Colon Carcinoma Metastatic in the Brain (tissue), 2 donors: ENCODE results near the gene COPS4.

GRCh38 chr4:81469704-81470219 is 1.9 kb downstream of the RASGEF1B start:
- PRO-cap, 2 experiments = no peak in any of the 2 experiments

DNA sequence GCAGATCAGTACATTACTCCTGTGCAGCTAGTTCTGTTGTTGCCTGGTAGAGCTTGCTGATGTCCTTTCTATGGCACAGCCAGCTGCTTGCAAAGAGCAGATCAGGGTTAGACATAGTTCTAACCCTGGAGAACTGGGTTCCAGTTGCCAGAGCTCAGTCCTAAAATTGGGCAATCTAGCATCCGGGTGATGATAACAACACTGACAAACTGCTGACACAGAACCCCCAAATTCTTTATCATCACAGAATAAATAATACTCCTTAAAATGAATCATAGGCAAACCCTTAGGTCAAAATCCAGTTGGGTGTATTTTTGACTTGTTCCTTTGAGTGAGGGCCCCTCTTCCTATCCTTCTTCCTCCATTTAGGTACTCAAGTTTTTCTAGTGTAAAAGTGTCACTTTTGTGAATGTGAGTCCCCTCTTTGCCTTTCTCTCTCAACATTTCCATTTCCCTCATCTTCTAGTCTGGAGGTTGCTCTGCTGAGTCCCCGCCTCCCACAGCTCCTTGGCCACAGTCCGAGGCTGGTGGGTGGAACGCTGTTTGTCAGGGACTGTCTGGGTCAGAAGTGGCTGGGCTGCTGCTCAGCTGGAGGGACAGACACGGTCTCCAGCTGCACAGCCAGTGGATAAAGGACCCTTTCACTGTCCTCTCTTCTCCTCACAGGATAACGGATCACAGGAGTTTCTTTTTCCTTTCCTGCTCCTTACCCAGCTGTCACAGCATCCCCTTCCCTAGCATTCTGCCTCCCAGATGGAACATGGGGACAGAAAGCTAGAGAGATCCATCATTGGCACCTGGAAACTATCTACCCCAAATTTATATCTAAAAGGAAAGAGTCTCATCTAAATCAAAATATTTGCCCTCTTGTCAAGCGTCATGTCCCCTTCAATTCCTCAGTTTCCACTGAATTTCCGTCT is 93.7 kb upstream of the RASGEF1B start:
- PRO-cap, 2 experiments = no peak in any of the 2 experiments

GRCh38 chr4:82028823-82029158 is 345.0 kb downstream of the HNRNPD start:
- PRO-cap, 2 experiments = no peak in any of the 2 experiments

DNA sequence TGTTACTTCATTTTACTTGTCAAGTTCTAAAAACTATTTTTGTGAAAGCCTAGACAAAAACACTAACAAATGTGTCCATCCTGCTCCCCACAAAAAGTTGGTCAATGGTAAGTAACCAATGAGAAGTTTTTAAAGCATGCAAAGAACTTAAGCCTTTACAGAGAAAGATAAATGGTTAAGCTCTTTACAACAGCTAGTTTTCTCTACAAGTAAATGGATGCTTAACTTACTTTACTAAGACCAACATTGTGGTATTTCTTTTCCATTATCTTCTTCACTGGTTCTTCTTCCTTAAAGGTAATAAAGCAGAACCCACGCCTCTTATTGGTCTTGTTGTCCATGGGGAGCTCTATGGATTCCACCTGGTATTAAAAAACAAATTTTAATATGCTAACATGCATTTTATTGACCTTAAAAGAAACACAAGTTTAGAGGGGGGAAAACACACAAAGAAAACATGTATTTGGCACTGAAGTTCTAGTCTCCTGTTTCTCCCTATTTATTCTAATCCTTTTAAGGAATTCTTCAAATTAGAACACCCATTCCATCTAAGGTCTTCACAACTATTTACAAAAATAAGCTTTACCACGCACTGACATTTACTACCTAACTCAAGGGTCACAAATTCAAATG is 16.6 kb downstream of the HNRNPD start:
- PRO-cap, 2 experiments = no peak in any of the 2 experiments

GRCh38 chr4:82402489-82402830 is 27.8 kb downstream of the HNRNPDL start:
- PRO-cap, 2 experiments = no peak in any of the 2 experiments

- PRO-cap, 2 experiments = no peak in any of the 2 experiments
These were observed 14.2 kb downstream of the HNRNPDL start for GRCh38 chr4:82415937-82416511.

GRCh38 chr4:82427071-82427837 is 3.0 kb downstream of the HNRNPDL start:
- PRO-cap, 2 experiments = no peak in any of the 2 experiments

DNA sequence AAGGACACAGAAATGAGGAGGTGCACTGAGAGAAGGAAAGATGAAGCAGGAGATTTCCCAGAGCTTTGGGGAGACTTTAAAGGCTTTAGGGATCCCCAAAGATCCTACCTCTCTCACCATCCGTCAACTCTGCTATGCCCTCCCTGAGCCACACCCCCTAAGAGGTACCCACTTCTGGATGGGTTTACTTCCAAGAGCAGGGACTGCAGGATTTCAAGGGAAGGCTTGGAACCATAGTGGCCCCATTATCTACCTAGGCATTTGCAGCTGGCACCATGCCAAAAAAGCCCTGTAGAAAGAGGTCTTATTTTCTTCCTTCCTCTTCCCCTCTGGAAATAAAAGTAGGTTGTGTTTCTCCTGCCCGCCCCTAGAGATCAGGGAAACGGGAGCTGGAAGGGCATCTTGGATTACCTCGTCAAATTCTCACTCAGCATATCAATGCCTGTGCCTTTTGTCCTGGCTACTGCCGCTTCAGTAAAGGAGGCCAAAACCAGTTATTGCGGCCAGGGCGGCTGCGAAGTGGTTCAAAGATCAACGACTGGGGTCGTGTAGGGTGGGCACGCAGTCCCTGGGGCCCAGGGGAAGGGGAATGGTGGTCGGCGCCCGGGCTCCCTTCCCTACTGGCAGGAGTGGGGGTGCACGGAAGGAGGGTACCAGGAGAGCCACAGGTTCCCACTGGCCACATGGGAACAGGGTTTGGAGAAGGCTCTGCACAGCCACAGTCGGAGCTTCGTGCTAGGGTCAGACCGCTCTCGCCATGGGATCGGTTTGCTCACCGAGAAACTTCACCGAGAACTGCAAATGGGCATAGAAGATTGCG is 1.5 kb downstream of the SCD5 start:
- PRO-cap, 2 experiments = no peak in any of the 2 experiments

- PRO-cap, 2 experiments = no peak in any of the 2 experiments
These were observed 30.6 kb downstream of the SEC31A start for GRCh38 chr4:82860302-82860767.

- PRO-cap, 2 experiments = no peak in any of the 2 experiments
These were observed 805 bp upstream of the THAP9 start for GRCh38 chr4:82899838-82900021.

GRCh38 chr4:82900022-82900332 is 558 bp upstream of the THAP9 start:
- PRO-cap, 2 experiments = peak in 1 of 2 experiments; most common plus-strand start chr4:82900166 (in 1); most common minus-strand start chr4:82900143 (in 1)

GRCh38 chr4:83011832-83012593 is 1.4 kb upstream of the LIN54 start:
- PRO-cap, 2 experiments = no peak in any of the 2 experiments

DNA sequence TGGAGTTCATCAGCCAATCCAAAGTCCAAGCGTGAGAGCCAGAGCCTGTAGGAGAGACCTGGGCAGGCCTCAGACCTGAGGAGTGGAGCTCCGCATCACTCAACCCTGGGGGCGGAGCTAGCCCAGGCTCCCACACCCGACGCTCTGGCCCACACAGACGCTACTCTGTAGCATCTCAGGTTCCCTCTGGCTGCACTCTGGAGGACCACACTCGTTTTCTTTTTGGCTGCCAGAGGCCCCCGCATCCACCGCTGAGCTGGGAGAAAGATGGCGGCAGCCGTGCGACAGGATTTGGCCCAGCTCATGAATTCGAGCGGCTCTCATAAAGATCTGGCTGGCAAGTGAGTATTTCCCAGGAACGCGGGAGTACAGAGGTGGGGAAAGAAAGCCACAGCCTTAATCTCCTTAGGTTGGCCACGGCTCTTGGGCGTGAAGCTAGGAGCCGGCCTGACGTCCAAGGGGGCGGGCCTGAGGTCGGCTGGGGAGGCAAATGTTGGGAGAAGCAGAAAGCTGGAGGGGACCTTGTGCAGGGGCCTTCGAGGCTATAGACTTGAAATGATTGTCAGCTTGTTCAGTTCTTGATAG is at the start of gene COPS4:
COPS4 (plus strand) TSS at position 226 of the 585 bp plus-strand sequence.
- PRO-cap, 2 experiments = peak in 2 of 2 experiments; most common plus-strand start position 214 of the sequence (in 1); most common minus-strand start position 26 of the sequence (in 1)

DNA sequence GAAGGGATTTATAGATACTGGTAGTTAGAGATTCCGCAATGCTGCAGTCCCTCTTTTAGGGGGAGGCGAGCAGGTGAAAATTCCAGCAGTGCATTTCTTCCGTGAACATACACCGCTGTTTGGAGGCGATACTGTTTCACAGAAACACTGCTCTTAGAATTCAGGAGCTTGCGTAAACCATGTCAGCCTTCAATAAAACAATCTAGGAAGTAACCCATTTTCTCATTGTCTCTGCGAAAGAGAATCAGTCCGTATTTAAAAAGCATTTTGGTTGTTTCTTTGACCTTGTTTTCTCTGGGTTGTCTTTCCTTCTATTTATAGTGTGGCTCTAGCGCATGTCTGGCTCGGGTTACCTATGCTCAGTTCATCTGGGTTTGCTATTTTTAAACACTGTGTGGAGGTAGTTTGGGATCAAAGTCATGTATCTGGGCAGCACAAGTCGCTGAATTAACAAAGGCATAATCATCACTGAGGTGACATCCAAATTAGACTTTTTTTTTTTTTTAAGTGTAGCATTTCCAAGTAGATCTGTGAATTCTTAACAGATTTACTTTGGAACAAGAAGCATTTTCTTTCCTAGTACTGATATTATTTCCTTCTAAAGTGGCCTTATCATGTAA is 90.5 kb downstream of the GPAT3 start:
- PRO-cap, 2 experiments = no peak in any of the 2 experiments

GRCh38 chr4:84583391-84584062 is 600 bp downstream of the CDS1 start:
- PRO-cap, 2 experiments = peak in 2 of 2 experiments; most common plus-strand start chr4:84583675 (in 2); most common minus-strand start chr4:84583506 (in 2)

GRCh38 chr4:85514383-85514776 is 39.4 kb downstream of the ARHGAP24 start:
- PRO-cap, 2 experiments = no peak in any of the 2 experiments

- PRO-cap, 2 experiments = no peak in any of the 2 experiments
These were observed 283.2 kb downstream of the ARHGAP24 start for GRCh38 chr4:85757998-85758802.

DNA sequence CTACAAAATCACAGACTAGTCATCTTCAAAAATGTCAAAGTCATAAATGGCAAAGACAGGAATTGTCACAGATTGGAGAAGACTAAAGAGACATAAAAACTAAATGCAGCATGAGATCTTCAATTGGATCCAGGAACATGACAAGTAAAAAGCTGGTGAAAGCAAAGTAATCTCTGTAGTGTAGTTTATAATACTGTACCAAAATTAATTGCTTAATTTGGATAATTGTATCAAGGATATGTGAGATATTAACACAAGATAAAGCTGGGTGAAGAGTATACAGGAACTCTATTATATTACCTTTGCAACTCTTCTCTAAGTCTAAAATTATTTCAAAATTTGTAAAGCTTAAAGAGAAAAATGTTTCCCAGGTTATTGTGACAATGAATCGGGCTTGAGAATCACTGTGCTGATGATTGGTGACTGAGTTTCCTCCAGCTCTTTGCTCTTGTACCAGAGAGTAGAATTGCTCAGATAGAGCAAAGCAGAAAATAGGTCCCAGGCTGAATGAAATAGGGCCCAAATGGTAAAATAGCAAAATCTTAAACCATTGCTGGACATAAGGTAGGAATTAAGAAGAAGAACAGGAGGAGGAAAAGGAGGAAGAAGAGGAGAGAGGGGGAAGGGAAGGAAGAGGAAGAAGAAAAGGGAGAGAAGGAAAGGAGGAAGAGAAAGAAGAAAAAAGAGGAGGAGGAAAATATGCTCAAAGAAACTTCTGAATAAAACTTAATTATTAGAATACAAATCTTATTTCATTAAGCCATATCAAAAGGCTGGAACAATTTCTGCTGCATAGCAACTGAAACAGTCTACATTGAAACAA is 325.2 kb downstream of the ARHGAP24 start:
- PRO-cap, 2 experiments = no peak in any of the 2 experiments

- PRO-cap, 2 experiments = no peak in any of the 2 experiments
These were observed 429.9 kb downstream of the MAPK10 start for GRCh38 chr4:85929904-85930348.

DNA sequence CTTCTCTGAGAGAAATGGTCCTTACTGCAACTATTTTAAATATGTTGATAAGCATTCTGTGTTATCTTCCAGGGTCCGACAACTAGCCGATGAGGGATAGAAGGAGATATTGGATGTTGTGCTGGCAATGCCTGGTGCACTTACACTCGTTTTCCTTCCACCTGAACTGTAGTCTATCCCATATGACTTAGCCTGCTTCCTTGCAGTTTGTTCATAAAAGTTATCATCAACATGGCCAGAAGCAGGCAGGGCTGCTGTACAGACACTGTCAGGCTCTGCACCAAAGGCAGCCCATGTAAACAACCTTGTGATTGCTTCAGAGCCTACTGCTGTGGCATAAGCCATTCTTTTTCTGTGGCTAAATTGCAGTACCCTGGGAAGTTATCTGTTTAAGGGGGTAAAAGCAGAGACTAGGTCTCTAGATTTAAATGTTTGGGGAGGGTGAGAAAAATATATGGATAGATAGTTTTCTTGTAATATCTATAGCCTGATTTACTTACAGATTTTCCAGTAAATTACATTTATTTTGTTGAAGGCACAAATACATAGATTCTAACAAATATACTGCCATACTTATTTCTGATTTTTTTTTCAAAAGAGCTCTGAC is 1.5 kb downstream of the MAPK10 start:
- PRO-cap, 2 experiments = no peak in any of the 2 experiments